Vein endothelial cell (primary cell): ENCODE results near the genes IFIT5, PCGF5 and HECTD2.

GRCh38 chr10:88896873-88898030 is 17.2 kb downstream of the STAMBPL1 start:
- CAGE, long polyA plus RNA, result no peak

DNA sequence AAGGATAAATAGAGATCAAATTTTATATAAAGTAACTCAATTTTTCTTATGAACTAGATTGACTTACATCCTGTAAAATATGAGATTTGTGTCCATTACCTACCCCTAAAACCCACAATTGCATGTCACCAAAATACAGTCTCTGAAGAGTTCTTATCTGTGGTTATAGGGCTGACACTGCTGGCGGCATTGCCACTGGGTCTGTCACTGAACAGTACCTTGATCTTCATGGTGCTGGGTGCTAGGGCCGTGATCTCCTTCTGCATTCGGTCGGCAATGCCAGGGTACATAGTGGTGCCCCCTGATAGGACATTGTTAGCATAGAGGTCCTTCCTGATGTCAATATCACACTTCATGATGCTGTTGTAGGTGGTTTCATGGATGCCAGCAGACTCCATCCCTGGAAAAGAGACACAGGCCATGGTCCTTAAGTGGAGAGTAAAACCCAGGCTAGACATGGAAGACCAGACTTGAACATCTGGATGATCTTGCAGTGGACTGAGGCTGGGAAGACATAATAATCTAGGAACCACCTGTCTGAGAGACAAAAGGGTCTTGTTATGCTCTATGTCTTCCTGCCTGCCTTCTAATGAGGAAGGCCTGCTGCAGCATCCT is 14.6 kb downstream of the ACTA2 start:
- CAGE, long polyA plus RNA, result no peak

- CAGE, long polyA plus RNA, result no peak
Measured at GRCh38 chr10:88943372-88943848, 9.2 kb downstream of the ACTA2 start.

DNA sequence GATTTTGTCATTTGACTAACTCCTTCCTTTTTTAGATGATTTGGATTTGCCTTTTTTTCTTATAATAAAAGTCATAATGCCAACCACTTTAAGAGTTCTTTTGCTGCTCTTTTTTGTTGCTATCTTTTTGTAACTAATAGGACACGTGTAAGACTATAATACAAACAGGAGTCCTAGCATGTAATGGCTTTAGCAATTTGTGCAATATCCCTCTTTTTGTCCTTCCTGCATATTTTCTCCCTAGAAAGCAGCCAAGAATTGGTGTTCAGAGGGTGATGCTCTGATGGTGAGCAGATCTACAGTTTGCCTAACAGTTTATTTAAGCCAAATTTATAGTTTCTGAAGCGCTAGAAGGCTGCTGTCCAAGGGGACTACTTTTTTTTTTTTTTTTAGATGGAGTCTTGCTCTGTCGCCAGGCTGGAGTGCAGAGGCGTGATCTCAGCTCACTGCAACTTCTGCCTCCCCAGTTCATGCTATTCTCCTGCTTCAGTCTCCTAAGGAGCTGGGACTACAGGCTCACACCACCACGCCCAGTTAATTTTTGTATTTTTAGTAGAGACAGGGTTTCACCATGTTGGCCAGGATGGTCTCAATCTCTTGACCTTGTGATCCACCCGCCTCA is 18.9 kb upstream of the FAS start:
- CAGE, long polyA plus RNA, result no peak

DNA sequence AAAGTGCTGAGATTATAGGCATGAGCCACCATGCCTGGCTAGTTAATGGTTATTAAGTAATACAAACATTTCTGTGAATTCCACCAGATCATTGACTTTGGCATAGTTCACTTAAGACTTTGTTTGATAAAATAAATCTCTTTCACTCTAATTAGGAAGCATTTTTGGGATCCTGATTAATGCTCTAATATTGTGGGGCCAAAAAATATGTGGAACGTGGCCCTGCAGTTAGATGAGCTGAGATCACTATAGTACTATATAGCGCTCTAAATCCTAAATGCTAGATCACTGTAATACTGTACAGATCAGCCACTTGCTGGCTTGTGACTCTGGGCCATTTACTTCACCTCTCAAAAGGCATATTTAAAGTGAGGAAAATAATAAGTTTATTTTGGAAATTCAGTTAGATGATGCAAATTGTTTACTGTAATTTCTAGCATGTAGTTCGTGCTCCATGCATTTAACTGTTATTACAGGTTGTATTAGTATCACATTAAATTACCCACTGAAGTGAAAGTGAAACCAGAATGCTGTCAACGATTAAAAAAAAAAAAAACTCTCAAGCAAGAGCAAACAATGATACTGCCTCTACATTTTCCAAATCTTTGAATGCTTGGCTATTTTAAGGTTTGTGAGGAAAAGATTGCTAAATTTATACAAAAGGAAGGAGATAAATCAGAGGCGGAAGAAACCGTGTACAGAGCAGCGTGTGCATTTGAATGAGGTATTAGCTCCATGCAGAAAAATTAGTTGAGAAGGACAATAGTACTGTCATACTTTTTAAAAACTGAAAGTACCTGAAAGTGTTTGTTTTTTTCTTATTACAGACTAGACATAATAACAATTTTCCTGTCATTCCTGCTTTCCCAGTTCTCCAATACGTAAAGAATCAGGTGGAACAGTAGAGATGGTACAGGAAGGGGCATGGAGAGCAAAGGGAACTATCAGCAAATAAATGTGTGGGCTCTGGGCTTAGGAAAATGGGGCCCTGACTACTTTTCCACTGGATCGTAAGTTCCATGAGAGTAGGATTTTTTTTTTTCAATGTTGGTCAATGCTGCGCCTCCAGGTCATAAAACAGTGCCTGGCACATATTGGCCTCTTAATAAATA is 15.6 kb upstream of the FAS start:
- CAGE, long polyA plus RNA, result no peak

DNA sequence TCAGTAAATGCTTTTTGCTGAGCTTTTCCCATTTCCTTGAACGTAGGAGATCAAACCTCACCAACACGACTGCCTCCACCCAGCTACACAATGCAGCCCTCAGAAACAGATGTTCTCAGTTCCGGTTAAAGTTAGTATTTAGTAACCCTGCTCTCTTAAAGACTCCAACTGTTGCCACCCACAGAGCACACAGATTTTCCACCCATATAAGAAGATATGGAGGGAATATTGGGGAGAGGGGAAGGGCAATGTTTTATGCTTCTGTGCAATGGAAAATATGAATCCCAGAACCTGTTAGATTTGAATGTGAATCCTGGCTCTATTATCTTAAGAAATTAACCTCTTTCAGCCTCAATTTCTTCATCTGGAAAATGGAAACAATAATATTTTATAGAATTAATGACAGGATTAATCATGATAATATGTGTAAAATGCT is 96.8 kb downstream of the FAS start:
- CAGE, long polyA plus RNA, result no peak

DNA sequence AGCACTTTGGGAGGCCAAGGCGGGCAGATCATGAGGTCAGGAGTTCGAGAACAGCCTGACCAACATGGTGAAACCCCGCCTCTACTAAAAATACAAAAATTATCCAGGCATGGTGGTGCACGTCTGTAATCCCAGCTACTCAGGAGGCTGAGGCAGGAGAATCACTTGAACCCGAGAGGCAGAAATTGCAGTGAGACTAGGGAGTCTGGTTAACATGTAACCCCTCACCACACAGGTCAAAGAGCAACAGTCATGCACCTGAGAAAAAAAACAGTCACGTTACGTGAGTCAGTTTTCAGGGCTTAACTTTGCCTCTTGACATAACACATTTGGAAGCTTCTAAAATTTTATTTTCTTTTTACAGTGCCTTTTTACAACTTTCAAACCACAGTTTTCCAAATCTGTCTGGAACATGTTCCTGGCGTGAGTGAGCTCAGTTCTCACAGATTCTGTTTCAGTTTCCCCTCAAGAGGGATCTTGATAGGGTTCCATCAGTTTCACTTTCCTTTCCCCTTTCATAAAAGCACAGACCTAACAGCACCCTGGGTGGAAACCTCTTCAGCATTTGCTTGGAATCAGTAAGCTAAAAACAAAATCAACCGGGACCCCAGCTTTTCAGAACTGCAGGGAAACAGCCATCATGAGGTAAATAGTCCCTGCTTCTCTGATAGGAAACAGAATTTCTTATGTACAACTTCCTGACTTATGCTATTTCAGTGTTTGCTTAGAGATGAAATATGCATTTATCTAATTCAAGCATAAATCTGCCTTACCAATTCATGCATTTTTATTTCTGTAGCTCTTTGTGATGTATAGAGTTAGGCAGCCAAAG is 4.4 kb downstream of the IFIT3 start:
- CAGE, long polyA plus RNA, result no peak

- CAGE, long polyA plus RNA, result no peak
Measured at GRCh38 chr10:89413904-89414924, at the start of gene IFIT5. Gene IFIT5, plus strand, starts transcription at chr10:89414568.

DNA sequence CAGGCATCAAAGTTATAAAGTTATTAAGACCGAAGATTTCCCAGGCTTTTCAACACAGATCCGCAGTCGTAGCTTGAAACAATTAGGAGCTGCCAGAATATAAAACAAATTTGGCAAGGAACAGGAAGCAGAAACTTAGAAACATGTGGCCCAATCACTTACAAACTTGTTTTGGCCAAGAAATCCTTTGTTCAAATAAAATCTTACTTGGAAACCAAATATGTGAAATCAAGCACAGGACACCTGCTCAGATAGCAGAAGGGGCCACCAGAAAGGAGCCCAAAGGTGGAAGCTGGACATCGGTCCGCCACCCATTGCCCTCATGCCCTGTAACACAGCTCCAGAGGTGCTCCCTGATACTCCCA is 9.0 kb downstream of the SLC16A12 start:
- CAGE, long polyA plus RNA, result no peak

DNA sequence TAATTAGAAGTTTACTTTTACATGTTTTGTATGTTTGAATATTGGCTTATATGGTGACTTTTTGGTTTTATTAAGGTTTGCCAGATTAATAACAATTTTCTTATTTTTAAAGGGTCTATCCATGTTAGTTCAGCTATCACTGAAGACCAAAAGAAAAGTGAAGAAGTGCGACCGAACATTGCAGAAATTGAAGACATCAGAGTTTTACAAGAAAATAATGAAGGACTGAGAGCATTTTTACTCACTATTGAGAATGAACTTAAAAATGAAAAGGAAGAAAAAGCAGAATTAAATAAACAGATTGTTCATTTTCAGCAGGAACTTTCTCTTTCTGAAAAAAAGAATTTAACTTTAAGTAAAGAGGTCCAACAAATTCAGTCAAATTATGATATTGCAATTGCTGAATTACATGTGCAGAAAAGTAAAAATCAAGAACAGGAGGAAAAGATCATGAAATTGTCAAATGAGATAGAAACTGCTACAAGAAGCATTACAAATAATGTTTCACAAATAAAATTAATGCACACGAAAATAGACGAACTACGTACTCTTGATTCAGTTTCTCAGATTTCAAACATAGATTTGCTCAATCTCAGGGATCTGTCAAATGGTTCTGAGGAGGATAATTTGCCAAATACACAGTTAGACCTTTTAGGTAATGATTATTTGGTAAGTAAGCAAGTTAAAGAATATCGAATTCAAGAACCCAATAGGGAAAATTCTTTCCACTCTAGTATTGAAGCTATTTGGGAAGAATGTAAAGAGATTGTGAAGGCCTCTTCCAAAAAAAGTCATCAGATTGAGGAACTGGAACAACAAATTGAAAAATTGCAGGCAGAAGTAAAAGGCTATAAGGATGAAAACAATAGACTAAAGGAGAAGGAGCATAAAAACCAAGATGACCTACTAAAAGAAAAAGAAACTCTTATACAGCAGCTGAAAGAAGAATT is 36.2 kb downstream of the KIF20B start:
- CAGE, long polyA plus RNA, result no peak

GRCh38 chr10:90011101-90011982 is 310.0 kb downstream of the KIF20B start:
- CAGE, long polyA plus RNA, result no peak

DNA sequence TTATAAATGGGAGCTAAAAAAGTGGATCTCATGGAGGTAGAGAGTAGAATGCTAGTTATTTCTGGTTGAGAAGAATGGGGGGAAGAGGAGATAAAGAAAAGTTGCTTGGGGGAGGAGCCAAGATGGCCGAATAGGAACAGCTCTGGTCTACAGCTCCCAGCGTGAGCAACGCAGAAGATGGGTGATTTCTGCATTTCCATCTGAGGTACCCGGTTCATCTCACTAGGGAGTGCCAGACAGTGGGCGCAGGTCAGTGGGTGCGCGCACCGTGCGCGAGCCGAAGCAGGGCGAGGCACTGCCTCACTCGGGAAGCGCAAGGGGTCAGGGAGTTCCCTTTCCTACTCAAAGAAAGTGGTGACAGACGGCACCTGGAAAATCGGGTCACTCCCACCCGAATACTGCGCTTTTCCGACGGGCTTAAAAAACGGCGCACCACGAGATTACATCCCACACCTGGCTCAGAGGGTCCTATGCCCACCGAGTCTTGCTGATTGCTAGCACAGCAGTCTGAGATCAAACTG is 549.2 kb downstream of the KIF20B start:
- CAGE, long polyA plus RNA, result no peak

- CAGE, long polyA plus RNA, result no peak
Measured at GRCh38 chr10:90930887-90931927, 10.3 kb upstream of the ANKRD1 start.

DNA sequence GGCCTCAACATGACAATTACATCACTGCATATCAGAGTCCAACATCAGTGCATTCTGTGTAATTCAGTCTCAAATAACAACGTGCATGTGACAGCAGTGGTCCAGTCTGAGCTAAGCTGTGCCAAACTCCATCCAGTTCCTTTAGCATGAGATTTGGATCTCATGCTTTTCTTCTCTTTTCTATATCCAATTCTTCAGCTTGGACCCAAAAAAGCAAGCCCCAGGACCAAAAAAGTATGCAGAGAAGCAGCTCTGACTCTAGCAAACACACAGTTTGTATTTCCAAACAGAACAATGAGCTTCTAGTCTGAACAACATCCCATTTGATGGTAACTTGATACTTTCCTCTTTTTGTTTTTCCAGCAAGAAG is 85.6 kb upstream of the ANKRD1 start:
- CAGE, long polyA plus RNA, result no peak

- CAGE, long polyA plus RNA, result no peak
Measured at GRCh38 chr10:91034923-91035232, 114.0 kb upstream of the ANKRD1 start.

GRCh38 chr10:91077567-91078167 is 142.8 kb upstream of the PCGF5 start:
- CAGE, long polyA plus RNA, result no peak

DNA sequence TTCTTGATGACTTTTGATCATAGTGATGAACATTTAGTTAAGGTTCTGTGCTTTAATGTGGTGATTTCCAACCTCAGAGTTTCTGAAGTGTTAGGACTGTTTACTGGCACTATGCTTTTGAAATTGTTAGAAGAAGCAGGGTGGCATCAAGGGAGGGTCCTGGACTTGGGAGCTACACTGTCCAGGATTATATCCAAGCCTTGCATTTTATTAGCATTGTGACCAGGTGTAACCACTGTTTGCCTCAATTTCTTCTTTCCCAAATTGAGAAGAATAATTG is 18.7 kb upstream of the PCGF5 start:
- CAGE, long polyA plus RNA, result no peak

GRCh38 chr10:91219945-91220985 is at the start of gene PCGF5:
Gene PCGF5, plus strand, starts transcription at chr10:91220663.
- CAGE, long polyA plus RNA, result no peak

- CAGE, long polyA plus RNA, result no peak
Measured at GRCh38 chr10:91243502-91244370, 23.3 kb downstream of the PCGF5 start.

DNA sequence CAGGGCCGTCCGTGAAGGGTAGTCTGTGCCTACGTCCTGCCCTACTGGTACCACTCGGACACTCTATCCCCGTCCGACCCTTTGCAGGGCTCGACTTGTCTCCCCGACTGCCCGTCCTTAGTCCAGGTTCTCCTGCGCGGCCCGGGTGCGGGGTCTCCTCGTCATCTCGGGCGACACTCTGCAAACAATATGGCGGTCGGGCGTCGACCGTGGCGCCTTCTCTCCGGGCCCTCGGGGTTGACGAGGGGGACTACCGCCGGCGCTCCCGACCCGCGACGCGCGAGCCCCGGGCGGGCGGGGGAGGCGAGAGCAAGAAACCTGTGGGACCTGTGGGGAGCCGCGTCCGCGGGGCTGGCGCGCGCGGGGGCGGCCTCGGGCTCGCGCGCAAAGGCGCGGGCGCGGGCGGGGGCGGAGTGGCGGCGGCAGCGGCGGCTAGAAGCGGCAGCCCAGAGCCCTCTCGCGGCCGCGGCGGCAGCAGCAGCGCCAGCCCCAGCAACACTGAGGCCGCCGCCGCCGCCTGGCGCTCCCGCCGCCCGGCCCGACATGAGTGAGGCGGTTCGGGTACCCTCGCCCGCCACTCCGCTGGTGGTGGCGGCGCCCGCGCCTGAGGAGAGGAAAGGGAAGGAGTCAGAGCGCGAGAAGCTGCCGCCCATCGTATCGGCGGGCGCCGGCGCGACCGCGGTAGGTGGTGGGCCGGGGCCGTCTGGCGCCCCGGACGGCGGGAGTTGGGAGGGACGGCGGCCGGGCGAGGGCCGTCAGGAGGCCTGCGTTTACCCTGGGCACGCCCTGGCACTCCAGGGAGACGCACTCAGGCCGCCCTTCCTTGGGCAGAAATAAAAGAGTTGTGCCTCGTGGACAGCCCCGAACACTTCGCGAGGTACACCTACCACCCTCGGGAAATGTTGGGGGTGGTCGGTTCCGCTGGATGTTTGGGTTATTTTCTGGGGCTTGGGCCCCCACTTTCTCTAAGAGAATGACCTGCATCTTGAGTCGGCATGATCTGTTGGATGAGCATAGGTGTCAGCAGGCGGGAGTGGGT is at the start of gene HECTD2:
Gene HECTD2 (plus strand): TSS at position 449 of the 1,039 bp plus-strand sequence.
- CAGE, long polyA plus RNA, result no peak